ENCODE results near the genes TGFA and ATP6V1B1.

DNA sequence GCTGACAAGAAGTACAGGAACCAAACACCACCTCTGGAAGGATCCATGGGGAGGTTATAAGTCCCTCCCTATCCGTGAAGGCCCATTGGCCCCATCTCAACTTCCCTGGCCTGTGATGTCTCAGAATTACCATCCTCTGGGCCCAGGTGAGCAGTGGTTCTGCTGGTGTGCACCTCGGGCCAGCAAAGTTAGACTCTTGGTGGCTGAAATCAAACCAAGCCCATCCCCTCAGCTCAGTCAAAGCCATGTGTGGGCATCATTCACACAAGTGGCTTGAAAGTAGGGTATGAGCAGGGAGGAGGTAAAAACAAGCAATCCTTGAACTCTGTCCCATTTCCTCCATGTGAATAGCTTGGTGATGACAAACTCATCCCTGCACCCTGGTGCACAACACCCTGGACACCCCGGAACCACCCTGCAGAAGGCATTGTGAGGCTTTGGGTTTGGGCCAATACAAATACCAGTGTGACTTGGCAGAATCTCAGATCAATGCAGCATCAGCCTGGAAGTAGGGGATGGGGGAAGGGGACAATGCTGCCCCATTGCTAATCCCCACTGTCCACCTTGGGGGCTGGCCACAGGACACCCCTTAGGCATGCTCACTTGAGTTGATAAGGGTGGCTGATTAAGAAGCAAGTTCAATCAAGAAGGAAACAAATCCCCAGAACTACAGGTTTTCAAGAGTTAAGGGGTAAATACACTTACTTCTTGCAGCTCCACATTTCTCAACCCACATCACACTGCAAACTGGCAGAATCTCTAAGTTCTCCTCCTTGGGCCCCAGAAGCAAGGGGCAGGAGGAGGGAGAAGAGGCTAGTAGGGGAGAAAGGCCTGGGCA lies 28.6 kb downstream of the TGFA start:
- PRO-cap, 2 experiments: no peak in any of the 2 experiments

- PRO-cap, 2 experiments: peak in 1 of 2 experiments; most common minus-strand start chr2:70553826 (in 1)
These were observed at the start of gene TGFA for GRCh38 chr2:70553320-70554032. Gene TGFA, minus strand, starts transcription at chr2:70553826.

DNA sequence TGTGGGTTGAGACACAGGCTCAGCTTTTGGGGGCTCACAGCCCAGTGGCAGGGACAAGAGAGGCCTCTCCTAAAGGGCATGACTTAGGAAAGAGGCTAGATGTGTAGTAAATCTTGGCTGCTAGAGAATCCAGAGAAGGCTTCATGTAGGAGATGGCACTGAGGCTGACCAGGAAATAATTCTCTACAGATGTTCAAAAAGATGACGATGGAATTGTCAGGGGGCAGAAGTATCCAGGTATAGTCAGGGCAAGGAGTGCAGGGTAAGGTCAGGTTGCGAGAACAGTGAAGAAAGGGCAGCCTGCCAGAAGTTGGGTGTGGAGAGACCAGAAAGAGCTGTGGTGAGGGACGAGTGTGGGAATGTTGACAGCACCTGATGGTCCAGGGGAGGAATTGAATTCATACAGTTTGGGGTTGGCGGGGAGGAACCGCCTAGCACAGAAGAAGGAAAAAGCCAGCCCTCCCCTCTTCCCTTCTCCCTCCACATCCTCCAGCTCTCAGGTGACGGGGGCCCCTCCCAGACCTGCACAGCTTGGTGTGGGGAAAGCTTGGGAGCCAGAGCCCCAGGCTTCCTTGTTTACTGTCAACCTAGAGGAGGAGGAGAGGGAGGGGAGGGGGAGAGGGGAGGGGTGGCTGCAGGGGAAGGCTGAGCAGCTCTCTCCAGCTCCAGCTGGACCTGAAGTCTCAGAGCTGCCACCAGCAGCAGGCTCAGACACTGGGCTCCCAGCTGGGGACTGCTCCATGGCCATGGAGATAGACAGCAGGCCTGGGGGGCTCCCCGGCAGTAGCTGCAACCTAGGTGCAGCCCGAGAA lies at the start of gene ATP6V1B1:
TSS of gene ATP6V1B1 (plus strand) at position 686 of the 812 bp plus-strand sequence.
- PRO-cap, 2 experiments: no peak in any of the 2 experiments

DNA sequence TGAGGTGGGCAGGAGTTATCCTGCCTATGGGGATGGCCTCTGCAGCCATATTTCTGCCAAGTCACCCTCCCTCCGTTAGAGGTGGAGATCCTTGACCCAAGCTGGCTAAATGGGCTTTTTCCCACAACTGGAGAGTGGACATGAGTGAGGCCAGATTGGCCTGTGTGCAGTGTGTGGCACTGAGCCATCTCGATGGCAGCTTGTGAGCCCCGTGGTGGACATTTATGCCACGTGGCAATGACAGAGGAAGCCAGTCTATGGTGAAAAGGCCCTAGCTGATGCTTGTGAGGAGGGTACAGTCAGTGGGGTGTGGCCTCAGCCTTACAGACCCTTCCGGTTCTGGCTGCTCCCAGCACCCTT lies 9.6 kb upstream of the TEX261 start:
- PRO-cap, 2 experiments: no peak in any of the 2 experiments

DNA sequence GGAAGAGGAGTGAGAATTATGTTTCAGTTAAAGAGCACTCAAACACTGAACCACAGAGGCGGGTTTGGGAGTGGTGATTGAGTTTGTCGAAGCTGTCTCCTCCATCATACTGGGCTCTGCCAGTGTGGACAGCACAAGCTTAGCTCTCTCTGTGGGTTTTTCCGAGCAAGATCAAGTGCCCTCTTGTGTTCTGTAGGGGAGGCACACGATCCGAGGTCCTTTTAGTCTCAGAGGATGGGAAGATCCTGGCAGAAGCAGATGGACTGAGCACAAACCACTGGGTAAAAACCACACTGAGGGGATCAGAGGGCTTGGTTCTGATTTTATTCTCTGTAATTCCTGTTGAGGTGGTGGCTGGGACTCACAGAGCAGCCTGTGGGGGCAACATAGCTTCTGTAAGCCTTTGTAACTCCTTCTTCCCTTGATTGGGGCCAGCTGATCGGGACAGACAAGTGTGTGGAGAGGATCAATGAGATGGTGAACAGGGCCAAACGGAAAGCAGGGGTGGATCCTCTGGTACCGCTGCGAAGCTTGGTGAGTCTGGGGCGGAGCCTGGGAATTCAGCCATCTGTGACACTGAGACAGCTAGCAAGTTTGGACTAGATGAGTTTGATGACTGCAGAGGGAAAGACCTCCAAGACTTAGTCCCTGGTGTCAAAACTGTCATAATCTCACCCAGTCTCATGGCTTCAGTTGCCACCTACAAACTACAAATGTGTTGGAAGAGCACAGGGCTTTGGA lies 2.0 kb downstream of the NAGK start:
- PRO-cap, 2 experiments: no peak in any of the 2 experiments

DNA sequence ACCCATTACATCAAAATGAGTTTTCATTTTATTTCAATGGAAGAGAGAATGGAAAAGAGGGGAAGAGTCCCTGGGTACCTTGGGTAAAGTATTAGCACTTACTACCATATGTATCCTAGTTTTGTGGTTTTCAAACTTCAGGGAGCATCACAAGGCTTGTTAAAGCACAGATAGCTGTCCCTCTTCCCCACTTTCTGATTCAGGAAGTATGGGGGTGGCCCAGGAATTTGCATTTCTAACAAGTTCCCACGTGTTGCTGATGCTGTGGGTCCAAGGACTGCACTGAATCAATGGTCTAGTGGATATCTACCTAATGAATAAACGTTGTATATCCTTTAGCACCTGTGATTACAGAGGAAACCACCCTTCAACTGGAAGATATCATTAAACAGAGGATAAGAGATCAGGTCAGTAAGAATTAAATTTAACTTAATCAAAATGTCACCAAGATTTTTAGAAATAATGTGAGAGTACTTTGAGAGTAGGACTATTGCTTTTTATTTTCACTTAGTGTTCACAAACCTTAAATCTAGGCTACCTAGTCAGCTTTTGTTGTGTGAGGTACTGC lies 9.1 kb downstream of the MPHOSPH10 start:
- PRO-cap, 2 experiments: no peak in any of the 2 experiments

- PRO-cap, 2 experiments: no peak in any of the 2 experiments
These were observed 9.1 kb upstream of the PAIP2B start for GRCh38 chr2:71235831-71236480.

DNA sequence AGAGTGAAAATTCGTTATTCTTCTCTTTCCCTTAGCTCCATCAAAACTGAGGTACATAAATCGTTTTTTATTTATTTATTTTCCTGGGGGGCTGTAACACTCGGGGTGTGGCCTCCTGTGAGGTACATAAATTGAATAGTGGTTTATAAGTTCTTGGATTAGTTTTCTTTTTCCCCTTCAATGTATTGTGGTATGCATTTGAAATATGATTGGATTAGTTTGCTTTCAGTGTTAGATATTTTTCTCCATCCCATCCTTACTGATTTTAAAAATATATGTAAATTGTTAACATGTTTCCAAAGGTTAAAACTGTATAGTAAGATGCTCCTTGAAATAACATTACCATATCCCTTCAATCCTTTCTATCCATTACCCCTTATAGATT lies 7.0 kb downstream of the ZNF638 start:
- PRO-cap, 2 experiments: no peak in any of the 2 experiments

DNA sequence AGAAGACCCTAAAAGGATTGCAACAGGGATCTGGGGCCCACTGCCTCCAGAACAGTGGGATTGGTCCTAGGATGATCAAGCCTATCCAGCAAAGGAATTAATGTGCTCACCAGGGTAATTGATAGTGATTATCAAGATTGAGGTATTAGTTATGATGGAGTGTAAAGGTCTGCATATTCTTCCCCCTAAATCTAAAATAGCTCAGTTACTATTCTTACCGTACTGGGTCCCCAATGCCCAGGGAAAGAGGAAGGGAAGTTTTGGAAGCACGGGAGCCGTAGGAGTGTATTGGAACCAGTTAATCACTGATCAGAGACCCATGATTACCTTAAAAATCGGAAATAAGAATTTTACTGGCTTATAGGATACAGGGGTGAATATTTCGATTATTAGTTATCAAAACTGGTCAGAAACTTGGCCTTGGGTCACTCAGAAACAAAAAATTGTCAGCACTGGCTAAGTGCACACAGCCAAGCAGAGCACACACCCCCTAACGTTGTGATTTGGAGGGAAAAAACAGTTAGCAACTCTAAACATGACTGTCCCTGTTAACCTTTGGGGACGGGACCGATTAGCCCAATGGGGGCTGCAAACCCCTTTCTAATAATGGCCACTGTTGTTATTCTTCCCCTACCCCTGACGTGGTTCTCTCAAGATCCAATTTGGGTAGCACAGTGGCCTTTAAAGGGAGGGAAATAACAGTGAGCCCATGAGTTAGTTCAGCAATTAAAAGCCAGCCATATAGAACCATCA lies 58.9 kb downstream of the ZNF638 start:
- PRO-cap, 2 experiments: no peak in any of the 2 experiments

DNA sequence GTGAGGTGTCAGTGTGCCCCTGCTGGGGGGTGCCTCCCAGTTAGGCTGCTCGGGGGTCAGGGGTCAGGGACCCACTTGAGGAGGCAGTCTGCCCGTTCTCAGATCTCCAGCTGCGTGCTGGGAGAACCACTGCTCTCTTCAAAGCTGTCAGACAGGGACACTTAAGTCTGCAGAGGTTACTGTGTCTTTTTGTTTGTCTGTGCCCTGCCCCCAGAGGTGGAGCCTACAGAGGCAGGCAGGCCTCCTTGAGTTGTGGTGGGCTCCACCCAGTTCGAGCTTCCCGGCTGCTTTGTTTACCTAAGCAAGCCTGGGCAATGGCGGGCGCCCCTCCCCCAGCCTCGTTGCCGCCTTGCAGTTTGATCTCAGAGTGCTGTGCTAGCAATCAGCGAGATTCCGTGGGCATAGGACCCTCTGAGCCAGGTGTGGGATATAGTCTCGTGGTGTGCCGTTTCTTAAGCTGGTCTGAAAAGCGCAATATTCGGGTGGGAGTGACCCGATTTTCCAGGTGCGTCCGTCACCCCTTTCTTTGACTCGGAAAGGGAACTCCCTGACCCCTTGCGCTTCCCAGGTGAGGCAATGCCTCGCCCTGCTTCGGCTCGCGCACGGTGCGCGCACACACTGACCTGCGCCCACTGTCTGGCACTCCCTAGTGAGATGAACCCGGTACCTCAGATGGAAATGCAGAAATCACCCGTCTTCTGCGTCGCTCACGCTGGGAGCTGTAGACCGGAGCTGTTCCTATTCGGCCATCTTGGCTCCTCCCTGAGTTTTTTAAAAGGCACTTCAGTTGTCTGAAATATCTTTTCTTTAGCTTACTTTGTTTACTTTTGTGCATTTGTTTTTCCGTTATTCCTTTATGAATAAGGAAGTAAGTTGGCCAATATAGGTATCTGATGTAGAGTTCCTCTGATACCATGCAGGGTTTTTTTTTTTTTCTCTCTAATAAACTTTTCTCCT lies 49.5 kb upstream of the DYSF start:
- PRO-cap, 2 experiments: no peak in any of the 2 experiments

GRCh38 chr2:71578424-71579355 lies 112.2 kb downstream of the DYSF start:
- PRO-cap, 2 experiments: peak in 1 of 2 experiments; most common plus-strand start chr2:71579172 (in 1); most common minus-strand start chr2:71578789 (in 1)

GRCh38 chr2:71615421-71615963 lies 149.0 kb downstream of the DYSF start:
- PRO-cap, 2 experiments: no peak in any of the 2 experiments

- PRO-cap, 2 experiments: no peak in any of the 2 experiments
These were observed 225.3 kb downstream of the DYSF start for GRCh38 chr2:71691607-71692466.

DNA sequence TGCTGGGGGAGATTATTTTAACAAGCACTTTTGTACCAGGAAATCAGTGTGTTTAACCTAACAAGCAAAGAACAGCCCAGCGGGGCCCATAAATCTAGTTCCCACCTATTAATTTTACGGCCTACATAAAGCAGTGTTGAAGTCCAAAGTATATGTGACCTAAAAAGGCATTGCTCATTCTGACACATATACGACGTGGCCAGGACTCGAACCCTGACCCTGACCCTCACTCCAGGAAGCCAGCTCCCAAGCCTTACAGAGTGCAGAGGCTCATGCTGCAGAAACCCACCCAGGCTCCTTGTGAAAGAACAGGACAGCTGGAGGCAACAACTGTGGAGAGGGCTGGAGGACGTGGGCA lies 221.7 kb downstream of the CYP26B1 start:
- PRO-cap, 2 experiments: no peak in any of the 2 experiments

DNA sequence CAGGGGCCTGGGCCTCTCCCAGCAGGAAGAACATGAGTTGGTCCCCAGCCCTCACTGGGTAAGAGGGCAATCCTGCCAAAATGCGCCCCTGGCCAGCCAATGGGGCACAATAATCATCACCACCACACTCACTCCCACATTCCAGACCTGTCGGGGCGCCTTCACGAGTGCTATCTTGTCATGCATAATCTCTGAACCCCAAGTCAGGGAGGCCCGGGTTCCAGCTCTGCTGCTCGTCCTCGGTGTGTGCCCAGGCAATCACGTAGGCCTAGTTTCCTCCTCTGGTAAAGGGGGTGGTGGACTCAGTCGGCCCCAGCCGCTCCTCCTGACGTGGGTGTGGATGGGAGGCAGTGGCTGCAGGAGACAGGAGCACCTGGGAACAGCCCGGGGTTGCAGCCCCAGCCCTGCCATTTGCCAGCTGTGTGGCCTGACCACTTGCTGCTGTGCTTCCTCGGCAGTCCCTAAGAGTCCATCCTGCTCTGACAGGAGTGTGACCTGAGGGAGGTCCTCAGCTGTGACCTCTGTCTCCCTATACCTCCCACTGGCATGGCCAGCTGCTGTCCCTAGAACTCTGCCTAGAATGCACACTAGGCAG lies 115.0 kb downstream of the CYP26B1 start:
- PRO-cap, 2 experiments: no peak in any of the 2 experiments

DNA sequence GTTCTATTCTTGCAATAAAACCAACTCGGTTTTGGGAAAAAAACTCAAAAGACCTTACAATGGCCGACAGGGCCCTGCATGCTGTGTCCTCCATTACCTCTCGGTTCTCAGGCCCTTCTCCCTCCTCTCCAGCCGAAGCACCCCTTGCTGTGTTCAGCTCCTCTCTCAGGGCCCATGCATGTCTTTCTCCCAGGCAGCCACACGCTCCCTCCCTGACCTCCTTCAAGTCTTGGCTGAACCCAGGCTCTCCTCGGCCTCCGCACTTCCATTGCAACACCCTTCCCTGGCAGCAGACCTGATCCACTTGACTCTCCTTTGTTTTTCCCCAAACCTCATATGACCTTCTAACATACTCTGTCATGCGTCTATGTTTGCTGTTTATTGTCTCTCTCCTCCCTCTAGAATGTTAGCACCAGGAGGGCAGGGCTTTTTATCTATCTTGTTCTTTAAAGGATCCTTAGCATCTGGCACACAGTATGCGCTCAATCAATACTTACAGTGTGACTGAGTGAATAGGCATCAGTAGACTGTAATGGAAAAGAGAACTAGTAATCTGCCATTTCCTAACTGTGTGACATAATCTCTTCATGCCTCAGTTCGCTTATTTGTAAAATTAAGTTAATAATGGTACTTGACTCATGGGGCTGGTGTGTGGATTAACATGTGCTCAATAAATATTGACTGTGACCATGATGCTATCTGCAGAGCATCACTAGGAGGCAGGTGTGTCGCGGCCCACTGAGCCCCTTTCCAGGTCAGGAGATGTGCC lies 113.9 kb downstream of the CYP26B1 start:
- PRO-cap, 2 experiments: no peak in any of the 2 experiments

DNA sequence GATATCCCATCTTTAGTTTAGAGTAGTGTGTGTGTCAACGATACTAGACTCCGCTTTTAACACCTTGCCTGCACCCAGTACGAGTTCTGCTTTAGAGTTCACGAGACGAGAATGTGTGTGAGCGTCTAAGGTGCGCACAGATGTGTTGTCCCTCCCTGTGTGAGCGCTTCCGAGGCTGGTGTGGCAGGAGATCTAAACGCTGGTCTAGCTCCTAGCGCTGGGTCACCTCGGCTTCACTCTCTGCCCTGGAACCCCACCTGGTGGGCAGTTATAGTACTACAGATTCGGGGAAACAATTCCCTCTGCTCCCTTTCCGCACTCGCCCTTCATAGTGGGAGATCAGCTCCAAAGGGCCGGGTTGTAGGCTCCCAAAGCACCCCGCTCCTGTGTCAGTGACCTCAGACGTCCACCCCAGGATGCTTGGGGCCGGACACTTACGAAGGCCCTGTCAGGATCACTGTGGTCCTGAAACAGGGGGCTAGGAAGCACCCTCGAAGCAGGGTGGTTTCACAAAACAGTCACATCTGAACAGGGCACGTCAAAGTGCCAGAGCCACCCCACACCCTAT lies 2.7 kb upstream of the CYP26B1 start:
- PRO-cap, 2 experiments: no peak in any of the 2 experiments

DNA sequence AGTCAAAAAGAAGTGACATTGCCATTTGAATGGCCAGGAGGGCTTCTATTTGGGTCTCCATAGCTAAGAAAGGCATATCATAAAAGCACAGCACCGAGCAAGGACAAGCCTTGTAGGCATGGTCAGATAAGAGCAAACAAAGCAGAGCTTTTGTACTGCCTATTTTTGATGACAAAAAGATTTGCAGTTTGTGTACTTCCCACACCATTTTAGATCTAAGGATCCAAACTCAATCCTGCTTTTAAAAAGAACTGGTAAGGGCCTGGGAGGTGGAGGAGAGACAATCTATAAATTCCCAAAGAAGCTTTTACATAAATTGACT lies 207.0 kb upstream of the CYP26B1 start:
- PRO-cap, 2 experiments: no peak in any of the 2 experiments

DNA sequence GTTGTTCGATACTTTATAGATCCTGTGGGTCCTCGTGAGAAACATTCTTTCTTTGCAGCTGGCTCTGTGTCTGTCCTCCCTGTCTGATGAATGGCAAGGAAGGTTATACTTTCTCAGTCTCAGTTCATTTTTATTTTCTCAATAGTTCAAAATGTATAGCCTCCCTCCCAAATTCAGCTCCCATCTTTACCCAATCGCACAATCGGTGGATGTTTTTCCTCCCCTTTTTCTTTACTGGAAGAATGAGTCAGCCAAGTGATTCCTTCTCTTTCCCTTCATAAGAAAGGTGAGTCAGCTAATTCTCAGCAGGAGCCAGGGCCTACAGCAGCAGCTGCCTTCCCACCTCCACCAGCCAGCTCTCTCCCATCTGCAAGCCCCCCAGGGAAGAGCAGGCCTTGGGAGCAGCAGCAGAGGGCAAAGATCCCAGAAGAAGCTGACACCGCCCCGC lies 7.7 kb downstream of the SFXN5 start:
- PRO-cap, 2 experiments: peak in 1 of 2 experiments; most common plus-strand start position 298 of the sequence (in 1); most common minus-strand start position 200 of the sequence (in 1)

DNA sequence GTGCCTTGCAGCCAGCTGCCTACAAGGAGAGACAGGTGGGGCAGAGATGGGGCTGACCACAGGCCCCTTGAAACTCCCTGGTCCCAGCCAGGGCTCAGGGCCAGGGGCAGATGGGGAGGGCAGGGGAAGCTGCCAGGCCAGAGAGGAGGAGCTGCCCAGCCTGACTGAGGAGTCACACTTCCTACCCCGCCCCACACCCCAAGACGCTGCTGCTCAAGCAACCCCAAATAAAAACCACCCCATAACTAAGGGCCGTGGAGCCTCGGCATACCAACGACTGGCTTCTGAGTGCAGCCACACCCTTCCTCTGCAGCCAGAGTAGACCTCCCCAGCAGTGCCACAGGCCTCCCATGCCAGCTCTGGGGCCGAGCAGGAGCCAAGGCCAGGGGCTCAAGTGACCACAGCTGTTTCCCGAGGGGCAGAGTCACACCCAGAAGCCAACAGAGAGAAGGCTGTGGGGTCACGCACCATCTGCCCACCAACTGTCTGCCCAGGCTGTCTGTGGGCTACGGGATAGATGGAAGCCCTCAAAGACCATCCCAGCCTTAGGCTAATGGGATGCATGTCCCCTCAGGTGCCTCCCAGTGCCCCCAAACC lies 5.2 kb downstream of the RAB11FIP5 start:
- PRO-cap, 2 experiments: no peak in any of the 2 experiments